Trachea (tissue), 1 donor: Measurements from ENCODE around the genes FGD6 and HAL.

DNA sequence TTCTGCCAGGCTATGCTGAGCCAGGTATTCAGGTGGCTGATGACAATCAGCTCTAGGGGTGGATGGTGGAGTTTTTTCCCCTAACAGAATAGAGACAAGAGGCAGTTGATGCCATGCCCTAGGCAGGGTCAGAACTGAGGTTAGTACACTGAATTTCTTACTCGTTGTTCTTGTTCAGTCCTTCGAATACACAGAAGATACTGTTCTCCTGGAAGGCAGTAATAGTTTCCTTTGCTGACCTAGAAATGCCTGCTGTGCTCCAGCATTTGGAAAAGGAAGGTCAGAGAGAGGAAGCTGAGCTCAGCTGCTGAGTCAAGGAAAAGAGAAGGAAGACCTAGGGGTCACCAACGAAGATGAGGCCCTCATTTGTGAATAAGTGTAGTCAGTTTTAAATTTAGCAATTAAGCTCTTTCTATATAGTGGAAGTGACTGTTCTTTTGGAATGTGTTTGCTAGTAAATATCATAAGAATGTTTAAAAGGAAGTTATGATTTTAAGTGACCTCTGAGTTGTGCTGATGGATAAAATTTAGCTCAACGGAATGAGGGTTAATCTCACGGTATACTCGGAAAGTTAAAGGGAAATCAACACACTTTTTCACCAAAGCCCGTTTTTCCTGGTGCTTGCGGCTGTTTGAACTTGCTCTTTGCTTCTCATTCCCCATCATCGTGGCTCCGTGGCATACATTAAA, 100.2 kb downstream of the CRADD start:
- PRO-cap = unidirectional peak, plus-strand start at position 271 of the sequence

DNA sequence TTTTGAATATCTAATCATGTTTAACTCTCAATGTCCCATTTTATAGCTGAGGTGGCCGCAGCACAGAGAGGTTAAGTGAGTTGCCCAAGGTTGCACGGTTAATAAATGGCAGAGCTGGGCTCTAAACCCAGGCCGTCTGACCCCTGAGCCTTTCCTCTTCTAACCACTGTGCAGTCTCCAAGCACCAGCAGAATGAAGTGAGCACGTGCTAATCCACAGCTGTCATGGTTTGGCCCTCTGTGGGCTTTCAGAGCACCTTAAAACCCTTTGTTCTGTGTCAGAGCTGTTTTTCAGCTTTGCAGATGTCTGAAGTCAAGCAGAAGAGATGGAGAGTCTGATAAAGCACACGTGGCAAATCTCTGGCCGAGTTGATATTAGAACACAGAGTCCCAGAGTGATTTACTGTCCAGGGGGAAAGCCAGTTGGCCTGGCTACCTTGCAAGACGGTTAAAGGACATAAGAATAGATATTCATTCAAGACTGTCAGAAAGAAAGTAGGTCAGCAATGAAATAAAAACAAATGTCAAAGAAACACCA, 107.2 kb downstream of the CRADD start:
- PRO-cap = bidirectional peak, plus-strand start at position 402 of the sequence, minus-strand start at position 157 of the sequence

DNA sequence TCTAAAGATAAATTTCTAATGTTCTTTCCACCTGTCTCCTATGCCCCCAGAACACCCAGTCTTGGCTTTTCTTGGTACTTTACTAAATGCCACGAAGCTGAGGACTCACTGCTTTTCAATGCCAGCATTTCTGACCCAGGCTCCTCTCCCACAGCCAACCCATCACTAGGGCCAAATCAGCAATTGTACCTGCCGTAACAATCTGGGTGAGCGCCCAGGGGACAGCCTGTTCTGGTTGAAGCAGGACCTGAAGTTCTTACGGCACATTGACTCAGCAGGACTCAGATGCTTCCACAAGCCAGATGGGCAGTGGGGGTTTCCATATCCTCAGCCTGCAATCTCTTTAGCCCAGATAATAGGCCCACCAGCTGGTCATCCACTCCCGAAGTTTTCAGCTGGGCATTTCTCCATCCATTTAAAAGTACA, 75.1 kb upstream of the PLXNC1 start:
- PRO-cap = no peak

- PRO-cap = no peak
Observed at GRCh38 chr12:94101417-94102050, 46.8 kb upstream of the PLXNC1 start.

- PRO-cap = no peak
Observed at GRCh38 chr12:94176024-94176466, 27.7 kb downstream of the PLXNC1 start.

- PRO-cap = no peak
Observed at GRCh38 chr12:94207696-94208789, 59.7 kb downstream of the PLXNC1 start.

DNA sequence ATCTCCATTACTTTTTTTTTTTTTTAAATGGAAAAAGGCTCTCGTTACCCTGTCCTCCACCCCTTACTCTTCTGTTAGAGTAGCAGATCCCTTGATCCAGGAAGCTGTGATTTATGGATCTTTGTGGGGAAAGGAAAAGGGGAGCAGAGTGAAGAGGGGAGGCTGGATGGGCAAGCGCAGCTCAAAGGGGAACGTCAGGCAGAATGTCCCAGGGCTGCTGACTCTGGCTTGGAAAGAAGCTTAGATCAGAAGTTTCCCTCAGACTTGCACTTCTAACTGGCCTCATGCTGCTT, 122.3 kb downstream of the PLXNC1 start:
- PRO-cap = no peak

DNA sequence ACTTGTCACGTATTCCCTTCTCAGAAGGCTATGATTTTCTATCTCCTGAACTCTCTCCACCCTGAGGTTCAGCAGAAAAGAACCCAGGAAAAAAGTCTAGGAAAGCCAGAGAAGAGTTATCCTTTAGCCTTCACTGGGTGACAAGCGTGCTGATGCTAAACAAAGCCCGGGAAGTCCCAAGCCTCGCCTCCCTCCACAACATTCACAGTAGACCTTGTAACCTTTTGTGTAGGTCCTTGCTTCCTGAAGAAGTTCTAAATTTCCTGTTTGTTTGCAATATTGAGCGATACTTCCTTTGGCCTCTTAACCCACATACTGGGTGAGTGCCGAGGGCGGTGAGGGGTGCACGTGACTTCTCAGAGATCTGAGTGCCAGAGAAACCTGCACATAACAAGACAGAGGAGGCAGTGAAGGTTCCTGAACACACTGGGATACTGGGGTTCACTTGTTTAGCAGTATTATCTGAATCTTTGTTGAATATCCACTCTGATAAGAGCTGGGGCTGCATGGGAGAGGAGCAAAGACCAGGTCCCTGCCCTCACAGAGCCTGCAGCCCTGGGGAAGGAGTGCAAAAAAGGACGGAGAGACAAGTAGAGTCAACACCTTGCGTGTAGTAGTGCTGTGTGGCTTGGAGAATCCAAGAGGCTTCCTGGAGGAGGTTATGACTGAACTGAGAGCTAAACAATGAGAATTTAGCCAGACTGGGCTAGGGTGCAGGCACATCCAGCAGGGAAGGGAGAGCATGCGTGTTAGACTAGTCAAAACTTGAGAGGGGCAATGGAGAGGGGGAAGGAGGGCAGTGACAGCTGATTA, 134.4 kb downstream of the PLXNC1 start:
- PRO-cap = no peak

GRCh38 chr12:94336140-94336410, 123.6 kb downstream of the CEP83 start:
- PRO-cap = no peak

DNA sequence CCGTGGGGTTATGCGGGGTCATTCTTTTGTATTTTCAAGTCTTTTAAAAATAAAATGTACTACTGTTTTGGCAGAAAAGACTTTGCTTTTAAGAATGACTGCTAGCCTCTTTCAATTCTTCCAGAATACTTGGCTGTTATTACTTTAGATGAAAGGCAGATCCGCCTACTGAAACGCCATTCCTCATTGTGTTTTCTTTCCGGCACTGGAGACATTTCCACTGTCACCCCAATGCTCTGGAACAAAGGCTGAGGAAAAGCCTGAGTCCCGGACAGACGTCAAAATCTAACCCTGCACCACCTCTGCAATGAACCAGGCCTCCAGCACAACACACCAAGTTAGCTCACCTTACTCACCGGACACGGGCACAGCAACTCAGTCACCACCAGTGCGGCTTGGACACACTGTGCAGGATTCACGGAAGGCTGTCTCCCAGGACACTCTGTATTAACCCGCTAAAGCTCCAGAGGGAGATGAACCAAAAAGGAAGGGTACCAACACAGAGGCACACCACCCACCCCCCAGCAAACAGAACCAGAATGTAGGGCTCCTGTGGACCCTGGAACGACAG, 62.5 kb downstream of the TMCC3 start:
- PRO-cap = no peak

DNA sequence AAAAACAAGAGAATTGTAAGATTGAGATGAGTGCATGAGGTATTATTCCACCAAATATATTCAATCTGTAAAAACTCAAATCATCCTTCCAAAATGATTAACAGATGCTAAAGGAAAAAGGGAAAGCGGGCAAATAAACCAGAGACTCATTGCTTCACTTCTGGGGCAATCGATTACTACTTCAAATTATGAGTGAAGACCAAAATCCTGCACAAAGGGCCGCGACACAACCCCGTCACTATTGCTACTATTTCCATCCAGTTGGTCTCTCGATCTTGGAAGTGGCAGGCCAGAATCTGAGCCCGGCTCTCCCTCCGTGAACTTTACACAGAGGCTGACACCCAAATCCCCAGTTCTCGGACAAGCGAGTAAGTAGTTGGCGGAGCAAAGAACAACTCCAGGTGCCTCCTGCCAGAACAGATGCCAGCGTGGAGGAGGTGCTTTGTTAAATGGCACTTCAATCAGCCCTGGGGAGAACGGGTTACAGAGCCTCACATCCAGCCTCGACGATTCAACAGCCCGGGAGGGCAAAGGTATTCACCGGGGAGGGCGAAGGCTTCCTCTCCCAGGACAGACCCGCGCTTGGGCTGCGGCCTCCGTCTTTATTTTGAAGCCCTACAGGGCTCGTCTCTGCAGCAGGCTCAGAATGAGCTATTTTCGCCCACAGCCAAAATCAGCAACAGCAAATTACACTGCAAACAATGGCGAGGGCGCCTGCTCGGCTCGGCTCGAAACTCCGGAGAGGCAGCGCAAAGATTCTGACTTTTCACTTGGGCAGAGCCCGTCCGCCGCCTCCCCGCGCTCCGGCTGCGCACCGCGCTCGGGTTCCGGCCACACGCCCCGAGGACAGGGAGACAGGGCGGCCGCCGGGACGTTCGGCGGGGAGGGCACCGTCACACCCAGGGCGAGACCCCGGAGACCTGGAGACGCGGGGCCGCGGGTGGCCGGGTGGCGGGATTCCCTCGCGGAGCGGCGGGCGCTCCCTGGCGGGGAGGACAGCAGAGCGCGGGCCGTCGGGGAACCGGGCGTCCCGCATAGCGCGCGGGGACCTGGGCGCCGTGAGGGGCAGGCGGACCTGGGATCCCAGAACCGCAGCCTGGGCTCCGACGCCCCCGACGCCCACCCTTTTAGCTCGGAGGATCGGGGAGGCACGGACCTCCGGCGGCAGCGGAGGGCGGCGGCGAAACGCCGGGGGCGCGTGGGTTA, 883 bp downstream of the TMCC3 start:
- PRO-cap = no peak

DNA sequence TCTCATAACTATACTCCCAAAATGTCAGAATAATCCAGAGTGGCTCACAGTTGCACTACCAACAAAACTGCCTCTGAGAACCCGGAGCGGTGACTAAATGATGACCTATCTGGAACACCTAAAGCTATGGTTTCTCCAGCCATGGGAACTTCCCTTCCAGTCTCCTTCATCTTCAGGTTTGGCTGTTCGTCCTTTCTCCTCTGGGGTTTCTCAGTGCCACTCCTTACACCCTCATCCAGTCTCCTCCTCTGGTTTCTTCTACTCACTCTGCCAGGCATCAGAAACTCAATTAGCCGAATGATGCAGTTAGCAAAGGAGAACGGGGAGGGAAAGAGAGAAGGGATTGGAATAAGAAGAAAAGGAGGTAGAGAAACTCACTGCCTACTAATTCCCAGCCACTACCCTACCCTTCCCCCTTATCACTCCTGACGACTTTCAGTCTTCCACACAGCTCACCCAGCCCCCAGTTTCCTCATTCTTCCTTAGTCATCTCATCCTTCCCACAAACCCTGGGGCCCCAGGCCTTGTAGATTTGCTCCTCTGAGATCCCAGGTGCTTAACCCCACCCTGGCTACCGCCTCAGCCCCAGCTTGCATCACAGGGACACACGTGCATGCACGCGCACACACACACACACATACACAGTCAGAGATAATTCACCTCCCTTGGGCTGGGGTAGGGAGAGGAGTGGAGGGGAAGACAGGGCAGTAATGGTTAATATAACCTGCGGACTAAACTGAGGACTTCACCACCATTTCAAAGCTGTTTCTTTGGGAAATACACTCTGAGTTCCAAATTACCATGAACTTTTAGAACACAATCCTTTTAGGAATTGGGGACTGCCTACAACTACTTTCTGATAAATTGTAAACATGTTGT, 12.9 kb downstream of the FGD6 start:
- PRO-cap = no peak

- PRO-cap = bidirectional peak, plus-strand start at chr12:95217764, minus-strand start at chr12:95217557
Observed at GRCh38 chr12:95216877-95217723, at the start of gene FGD6. FGD6 (minus strand) TSS chr12:95217467.

DNA sequence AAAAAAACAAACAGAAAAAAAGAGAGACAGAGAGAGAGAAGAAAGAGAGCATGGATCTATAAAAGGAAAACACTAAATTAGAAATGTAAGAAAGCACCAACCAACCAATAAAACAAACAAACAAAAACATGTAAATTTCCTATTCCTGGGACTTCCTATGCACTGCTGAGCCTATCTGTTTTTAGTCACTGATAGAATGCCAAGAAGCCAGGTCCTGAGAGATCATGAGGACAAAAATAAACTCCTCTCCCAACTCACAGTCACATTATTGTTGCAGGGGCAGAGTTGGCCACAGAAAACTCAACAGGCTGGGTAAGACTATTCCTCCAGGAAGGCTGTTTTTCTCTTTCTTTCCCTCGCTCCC, 55.9 kb upstream of the METAP2 start:
- PRO-cap = no peak

- PRO-cap = no peak
Observed at GRCh38 chr12:95454756-95455165, 19.2 kb upstream of the METAP2 start.

- PRO-cap = no peak
Observed at GRCh38 chr12:95658179-95659069, 107.1 kb upstream of the USP44 start.

DNA sequence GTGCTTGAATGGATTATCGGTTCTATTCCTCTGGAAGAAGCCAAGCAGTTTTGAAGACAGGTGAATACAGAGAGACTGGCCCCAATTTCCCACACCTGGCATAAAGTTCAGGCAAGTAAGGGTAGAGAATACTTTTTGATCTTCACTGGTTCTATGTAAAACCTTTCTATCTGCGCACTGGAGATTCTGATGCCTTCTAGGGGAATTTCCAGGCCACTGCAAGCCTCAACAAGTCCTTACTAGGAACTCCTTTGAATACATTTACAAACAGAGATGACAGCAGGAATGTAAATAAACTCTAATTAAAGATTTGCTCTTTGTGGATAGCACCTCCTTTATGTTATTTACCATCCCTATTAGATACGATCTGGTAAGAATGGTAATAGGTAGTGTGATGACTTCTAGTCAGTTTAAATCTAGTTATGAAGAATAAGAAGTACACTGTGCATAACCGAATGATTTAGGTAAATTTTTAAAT, 69.2 kb downstream of the NTN4 start:
- PRO-cap = no peak

DNA sequence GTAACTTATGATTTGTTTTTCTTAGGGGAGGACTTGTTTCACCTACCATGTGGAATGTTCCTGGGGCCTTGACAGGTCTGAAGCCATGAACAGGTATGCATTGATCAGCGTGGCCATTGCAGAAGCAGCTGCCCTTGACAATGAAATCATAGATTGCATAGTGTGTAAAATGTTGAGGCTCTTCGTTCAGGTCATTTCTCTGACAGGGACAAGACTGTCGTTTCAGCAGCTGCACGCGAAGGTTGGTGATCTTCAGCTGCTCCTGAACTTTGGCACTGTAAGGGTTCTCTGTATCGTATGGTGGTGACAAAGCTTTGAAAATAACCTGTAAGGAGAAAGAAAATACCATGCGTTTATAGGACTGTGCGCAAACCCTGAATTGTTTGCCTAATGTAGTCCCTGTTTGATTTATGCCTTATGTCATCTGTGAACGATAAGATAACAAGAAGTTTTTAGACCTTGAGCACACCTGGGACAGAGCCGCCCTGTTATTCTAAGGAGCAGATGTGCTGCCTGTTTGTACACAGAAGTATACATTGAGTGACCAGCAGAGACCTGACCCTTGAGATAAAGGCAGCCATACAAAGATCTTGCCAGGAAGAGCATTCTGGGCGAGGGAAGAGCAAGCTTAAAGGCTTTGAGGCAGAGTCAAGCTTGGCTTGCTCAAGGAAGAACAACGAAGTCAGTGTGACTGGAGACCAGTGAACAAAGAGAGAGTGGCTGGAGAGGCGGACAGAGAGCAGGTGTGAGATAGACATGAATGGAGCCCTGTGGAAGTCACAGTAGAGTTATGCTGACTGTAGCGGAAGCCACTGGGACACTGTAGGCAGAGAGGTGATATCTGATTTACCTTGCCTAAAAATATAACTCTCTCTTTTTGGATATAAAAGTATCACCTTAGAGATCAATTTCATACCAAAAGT, 52.5 kb downstream of the NTN4 start:
- PRO-cap = no peak

GRCh38 chr12:95996196-95996751, at the start of gene HAL:
HAL (minus strand) TSS chr12:95996344.
- PRO-cap = no peak

DNA sequence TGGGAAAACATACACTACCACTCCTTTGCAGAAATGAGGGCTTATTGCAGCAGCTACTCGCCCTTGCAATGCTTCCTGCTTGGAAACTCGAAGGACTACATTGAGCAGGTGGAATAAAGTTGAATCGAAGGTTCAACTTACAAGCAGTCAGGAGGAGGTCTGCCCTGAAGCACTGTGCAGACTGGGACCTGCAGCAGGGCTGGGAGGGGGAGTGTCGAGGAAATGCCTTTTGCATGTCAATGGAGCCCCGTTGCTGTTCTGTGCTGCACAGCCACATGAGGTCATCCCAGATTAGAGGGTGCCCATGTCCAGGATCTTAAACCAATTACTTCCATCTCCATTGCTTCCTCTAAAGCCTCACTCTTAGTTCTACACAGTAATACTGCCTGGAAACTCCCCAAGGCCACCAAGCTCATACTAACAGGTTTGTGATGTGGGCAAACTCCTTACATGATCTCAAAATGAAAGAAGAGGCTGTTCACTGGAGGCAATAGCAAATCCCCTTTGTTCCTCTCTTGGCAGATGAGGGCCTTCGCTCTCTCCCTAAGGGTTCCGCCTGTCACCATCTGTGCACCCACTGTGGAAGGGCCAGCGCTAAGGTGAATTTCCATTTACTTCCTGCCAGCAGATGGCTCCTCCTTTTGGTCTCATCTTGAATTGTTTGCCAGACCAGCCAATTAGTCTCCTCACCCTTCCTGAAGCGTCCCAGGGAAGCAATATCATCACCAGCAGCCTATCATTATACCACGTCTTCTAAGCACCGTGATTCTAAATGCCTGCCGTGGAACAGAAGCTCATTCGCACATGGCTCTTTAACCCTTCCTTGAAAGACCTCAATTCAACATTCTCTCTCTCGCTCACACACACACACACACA, 35.4 kb upstream of the LTA4H start:
- PRO-cap = no peak